Measurements from ENCODE around the genes DAB2IP, OR1J1 and OR1L8.

DNA sequence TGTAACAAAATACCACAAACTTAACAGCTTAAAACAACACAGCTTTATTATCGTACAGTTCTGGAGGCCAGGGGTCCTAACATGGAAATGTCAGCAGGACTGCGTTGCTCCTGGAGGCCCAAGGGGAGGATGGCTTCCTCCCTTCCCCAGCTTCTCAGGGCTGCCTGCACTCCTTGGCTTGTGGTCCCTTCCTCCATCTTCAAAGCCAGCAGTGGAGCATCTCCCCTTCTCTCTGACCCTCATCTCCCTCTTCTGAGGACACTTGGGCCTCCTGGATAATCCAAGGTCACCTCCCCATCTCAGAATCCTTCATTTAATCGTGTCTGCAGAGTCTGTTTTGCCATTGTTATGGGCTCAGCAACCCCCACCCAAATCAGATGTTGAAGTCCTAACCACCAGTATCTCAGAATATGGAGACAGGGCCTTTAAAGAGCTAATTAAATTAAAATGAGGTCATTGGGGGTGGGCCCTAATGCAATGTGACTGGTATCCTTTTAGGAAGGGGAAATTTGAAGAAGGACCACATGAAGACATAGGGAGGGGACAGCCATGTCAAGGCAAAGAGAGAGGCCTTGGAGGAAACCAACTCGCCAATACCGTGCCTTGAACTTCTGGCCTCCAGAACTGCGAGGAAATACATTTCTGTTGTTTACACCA, 9.0 kb downstream of the TRAF1 start:
- RRBS, result no CpG with 5 or more reads among the region's 6 CpGs

- RRBS, result 1% methylated on average over 29 of the region's 87 CpGs
Observed at GRCh38 chr9:120928137-120929247, 1.9 kb upstream of the TRAF1 start.

DNA sequence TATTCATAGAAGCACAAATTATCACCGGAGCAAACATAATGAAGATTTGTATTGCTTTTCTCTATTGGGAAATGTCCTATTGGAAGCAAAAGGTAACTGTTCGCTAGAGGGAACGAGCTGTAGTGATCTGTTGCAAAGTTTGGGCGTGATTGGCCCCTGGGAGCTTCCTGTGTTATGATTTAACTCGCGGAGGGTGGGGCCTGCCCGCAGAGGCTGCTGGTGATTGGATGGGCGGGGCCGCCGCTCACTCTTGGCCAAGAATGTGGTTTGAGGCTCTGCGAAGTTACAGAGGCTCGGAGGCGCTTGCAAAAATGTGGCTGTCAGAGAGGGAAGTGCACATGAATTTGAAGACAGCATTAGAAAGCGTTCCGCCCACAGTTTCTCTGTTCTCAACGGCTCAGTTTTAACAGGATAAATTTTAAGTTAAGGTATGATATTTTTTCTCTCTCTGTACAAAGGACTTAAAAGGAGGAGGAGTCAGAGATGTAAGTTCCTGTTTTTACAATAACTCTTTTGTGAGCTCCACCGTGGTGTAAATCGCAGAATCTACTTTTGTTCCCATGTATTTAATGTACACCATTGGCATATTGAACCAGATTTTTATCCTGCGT, 46.9 kb downstream of the CNTRL start:
- RRBS, result no CpG with 5 or more reads among the region's 19 CpGs

DNA sequence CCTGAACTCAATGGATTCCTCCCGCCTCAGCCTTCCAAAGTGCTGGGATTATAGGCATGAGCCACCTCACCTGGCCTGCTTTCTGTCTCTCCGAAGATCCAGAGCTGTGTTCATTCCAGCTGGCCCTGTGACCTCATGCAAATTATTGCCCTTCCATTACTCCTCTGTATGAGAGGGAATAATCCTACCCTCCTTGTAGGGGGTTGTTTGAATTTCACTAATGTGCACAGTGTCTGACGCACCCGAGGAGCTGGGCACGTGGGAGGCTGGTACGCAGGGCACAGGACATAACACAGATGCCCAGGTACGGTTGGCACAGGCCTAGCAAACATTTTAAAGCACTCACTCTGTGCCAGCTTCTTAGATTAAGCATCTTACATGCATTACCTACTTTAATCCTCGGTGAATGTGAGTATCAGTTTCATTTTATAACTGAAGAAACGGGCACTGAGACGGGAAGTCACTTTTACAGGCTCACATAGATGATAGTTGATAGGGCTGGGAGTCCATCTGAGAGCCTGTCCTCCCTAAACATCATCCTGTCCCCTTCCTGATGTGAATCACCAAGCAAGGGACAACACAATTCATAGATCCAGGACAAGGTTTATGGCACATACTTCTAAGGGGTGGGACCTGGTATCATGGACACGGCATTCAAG, 20.3 kb downstream of the GSN start:
- RRBS, result no CpG with 5 or more reads among the region's 11 CpGs

DNA sequence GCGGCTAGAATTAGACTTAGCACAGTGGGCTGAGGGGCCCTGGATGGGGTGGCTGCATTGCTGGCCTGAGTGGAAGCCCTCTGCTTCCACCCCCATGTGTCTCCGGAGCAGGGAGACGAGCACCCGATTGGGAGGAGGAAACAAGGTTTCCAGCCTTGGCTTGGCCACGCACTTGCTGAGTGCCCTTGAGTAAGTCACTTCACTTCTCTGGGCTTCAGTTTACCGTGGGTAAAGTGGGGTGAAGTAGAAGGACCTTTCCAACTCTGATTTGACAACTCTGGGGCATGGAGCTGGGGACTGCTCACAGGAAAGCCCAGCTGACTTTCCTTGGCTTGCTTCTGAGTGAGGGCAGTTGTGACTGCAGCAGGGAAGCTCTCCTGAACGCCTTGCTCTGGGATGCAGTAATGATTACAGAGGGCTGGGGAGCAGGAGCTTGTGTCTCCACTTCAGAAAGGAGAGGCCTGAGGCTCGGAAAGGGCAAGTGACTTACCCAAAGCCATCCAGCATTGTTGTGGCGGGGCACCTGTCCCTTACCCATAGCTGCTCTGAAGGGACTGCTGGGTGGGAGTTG, 41.1 kb downstream of the GSN start:
- RRBS, result no CpG with 5 or more reads among the region's 9 CpGs

DNA sequence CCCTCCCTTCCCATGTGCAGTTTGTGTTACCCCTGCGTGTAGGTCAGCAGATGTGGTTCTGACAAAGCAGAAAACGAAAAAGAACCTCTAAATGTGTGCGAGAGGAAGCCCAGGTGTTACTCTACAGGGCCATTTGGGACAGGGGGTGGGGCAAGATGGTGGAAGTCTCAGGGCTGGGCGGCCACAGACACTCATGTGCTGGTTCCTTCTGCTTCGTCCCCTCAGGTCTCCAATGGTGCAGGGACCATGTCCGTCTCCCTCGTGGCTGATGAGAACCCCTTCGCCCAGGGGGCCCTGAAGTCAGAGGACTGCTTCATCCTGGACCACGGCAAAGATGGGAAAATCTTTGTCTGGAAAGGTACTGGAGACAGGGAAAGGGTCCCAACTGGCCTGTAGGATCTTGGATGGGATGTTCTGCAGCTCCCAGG, 48.9 kb downstream of the GSN start:
- RRBS, result no CpG with 5 or more reads among the region's 9 CpGs

GRCh38 chr9:121398061-121398882, 28.2 kb upstream of the STOM start:
- RRBS, result no CpG with 5 or more reads among the region's 7 CpGs

DNA sequence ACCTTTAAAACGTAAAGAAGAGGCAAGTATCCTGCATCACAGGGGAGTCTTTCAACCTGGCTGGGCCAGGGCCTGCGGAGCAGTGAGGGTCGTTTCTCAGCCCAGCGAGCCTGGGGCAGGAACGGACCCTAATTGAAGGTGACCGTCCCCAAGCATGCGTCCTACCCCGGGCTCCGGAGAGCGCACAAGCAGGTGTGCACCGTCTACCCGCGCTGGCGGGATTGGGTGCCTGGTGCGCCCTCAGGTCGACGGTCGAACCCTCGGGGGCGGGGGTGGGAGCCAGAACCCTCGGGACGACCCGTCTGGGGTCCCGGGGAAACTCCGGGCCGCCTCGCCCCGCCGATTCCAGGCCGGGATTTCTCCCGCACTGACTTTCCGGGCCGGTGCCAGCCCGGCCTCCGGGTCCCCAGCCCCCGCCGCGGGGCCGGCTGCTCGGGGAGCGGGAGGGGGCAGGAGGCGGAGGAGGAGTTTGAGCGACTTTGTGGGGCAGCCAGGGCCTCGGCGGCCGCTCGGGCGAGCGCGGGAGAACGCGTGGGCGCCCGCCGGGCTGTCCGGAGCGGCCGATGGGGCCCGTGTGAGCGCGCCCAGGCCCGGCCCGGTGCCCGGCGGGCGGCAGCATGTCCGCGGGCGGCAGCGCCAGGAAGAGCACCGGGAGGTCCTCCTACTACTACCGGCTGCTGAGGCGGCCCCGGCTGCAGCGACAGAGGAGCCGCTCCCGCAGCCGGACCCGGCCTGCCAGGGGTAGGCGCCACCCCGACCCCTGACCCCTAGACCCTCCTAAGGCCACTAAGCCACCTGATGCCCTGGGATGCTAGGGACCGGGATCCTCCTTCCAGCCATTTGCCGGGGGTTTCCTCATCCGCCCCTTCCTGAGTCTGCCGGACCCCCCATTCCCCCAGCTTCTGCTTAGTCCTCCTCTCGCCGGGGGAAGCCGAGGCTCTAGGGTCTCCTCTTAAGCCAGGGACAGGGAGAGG, at the start of gene DAB2IP:
DAB2IP (plus strand) TSS at position 476 of the 974 bp plus-strand sequence.
- RRBS, result 23% methylated on average over 24 of the region's 88 CpGs

DNA sequence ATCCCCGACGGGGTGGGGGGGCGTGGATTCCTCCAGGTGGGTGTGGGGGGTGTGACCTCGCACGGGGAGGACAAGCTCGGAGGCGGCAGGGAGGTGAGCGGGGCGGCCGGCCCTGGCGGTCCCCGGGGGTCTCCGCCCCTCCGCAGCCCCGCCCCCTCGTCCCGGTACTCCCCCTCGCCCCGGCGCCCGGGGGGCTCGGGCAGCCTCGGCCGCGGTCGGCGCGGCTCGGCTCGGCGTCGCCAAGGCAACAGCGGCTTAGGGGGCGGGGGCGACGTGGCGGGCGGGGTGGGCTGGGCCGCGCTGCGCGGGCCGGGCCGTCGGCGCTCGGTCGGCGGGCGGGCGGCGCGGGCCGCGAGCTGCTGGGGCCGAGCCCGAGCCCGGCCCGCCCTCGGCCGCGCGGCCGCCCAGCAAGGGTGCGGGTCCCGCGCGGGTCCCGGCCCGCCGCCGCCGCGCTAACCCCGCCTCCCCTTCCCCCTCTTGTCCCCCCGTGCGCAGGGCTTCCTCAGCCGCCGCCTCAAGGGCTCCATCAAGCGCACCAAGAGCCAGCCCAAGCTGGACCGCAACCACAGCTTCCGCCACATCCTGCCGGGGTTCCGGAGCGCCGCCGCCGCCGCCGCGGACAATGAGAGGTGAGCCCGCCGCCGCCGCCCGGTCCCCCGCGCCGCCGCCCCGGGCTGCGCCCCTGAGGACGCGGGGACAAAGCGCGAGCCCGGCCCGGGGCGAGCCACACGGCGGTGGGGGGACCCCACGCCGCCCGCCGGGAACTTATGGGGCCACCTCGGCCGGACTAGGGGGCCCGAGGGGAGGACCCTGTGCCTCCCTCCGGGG, 47.6 kb downstream of the DAB2IP start:
- RRBS, result 3% methylated on average over 69 of the region's 119 CpGs

DNA sequence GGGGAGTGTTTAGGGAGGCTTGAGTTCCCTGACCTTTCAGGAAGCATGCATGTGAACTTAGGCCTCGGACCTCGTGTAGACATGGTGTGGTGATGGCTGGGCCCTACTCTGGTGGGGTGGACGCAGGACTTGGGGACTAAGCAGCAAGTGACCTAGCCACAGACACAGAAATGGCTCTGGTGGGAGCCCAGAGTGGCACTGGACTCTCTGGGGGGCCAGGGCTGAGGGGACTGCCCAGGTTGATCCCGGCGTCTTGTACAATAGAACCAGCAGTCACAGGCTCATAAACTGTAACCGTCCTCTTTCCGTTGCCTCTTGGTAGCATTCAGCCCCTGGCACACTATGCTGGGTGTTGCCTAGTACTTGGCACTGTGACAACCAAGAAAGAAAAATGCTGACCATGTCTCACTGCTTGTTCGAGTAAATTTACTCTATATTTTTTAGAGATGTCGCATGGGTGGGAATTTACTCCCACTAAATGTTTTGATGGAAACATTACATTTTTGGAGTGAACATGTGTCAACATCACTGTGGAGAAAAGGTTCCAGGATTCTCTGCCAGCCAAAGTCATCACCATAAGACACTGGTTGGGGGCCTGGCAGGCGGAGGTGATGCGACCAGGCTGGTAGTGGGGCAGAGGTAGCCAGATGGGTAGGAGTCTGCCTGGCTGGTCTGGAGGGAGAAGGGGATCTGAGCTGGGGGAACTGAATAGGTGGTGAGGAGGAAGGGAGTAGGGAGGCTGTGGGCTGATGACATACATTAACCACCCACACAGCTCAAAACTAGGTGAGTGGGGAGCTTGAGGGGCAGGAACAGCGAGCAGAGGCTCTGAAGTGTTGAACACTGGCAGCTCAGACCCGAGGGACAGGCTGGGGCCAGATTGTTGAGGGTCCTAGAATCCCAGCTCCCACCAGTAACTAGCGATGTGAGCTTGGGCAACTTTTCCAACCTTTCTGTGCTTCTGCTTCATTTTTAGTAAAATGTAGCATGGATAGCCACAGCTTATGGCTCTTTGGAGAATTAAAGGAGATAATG, 80.7 kb downstream of the DAB2IP start:
- RRBS, result no CpG with 5 or more reads among the region's 14 CpGs

DNA sequence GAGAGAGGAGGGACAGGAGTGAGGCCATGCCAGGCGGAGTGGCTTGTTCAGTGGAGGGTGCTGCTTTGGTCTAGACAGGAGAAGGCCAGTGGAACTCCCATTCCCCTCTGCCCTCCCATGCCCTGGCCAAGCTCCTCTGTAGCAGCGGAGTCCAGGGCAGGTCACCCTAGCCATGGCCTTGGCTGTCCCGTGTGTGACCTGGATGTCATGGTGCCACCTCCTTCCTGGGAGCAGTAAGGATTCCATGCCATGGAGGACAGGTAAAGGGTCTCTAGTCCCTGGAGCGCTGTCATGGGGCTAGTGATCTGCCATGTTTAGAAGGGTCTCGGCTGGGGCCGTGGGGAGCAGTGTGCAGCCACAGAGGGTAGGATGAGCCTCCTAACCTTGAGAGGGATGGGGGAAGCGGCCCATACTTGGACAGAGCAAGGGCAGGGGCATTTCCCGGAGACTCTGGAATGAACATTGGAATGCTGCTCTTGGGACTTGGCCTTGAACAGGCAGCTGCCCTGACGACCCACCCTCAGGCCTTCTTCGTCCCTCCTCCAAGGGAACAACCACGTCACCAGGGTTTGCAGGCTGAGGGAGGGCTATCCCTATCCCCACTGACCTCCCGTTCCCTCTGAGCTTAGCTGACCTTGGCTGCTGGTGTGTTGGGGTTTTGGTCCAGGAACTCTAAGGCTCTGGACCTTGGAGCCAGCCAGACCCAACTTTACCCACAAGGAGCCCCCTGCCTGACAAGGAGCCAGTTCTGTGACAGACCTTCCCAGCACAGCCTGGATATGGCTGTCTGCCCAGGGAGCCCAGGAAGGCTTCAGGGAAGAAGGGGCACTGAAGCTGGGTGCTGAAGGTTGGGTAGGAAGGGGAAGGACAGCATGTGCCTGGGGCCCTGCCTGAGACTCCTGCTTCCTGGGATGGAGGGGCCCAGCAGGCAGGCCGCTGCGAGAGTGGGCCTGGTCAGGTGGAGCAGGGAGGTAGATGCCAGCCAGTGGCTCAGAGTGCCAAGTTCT, 100.6 kb downstream of the DAB2IP start:
- RRBS, result no CpG with 5 or more reads among the region's 14 CpGs

GRCh38 chr9:121753762-121754595, 102.5 kb downstream of the DAB2IP start:
- RRBS, result no CpG with 5 or more reads among the region's 12 CpGs

DNA sequence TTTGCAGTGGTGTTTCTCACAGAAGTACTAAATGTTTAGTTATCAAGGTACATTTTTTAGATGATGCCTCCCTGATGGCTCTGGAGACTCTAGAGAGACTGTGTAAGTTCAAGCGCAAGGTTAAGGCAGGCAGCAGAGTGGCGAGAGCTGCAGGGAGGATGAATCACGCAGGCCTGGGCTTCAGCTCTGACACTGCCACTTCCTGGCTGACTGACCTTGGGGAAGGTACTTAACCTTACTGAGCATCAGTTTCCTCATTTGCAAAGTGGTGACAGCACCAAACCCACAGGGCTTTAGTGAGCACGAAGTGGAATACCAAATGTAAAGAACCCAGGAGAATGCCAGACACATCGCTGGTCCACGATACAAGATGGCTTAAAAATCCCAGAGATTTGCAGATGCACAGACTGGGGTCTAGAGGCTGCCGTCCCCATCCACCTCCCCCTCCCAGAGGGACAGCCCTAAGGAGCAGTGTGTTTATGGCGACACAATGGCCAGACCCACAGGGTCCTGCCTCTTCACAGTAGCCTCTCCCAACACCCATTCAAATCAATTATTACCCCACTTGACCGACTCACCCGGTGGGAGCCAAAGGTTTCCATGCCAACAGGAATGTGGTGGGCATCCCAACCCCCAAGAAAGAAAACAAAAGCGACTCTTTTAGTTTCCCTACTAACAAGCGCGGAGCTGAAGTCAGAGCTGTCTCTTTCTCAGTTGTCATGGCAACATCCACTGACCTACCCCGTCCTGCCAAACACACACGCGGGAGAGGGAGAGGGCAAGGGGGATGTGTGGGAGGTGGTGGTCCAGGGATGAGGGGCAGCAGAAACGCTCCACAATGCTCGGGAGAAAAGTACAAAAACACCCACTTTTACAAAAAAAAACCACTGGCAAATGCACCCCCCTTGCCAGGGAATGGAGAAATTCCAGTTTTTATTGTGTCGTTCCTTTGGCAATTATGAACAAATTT, 209.1 kb downstream of the TTLL11 start:
- RRBS, result no CpG with 5 or more reads among the region's 19 CpGs

DNA sequence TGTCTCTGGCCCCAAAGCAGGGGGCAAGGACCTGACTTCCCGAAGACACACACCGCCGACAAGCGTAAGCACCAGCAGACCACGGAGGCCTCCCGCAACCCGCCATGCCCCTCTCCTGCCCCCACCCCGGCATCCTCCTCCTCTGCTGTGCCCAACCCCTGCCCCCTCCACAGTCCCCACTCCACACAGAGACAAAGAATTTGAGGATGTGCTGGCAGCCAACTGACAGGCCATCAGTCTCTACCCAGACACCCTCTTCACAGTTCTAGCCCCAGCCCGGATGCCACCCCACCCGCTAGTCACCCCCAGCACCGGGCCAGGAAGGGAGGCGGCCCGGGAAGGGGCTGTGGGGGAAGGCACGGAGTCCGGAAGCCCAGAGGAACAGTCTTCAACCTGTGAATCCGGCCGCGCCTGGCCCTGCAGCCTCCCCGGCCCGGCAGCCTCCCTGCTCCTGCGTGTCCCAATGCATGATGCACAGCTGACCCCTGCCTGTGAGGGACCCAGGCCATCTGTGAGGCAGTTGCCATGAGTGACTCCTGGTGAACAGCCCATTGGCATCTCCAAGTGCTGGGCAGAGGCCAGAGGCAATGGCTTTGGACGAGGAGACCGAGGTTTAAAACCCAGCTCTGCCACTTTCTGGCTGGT, 31.2 kb downstream of the NDUFA8 start:
- RRBS, result 38% methylated on average over 4 of the region's 23 CpGs

- RRBS, result no CpG with 5 or more reads among the region's 13 CpGs
Observed at GRCh38 chr9:122263948-122264420, 656 bp downstream of the RBM18 start.

- RRBS, result no CpG with 5 or more reads among the region's 6 CpGs
Observed at GRCh38 chr9:122369601-122370167, 1.1 kb upstream of the PTGS1 start.

DNA sequence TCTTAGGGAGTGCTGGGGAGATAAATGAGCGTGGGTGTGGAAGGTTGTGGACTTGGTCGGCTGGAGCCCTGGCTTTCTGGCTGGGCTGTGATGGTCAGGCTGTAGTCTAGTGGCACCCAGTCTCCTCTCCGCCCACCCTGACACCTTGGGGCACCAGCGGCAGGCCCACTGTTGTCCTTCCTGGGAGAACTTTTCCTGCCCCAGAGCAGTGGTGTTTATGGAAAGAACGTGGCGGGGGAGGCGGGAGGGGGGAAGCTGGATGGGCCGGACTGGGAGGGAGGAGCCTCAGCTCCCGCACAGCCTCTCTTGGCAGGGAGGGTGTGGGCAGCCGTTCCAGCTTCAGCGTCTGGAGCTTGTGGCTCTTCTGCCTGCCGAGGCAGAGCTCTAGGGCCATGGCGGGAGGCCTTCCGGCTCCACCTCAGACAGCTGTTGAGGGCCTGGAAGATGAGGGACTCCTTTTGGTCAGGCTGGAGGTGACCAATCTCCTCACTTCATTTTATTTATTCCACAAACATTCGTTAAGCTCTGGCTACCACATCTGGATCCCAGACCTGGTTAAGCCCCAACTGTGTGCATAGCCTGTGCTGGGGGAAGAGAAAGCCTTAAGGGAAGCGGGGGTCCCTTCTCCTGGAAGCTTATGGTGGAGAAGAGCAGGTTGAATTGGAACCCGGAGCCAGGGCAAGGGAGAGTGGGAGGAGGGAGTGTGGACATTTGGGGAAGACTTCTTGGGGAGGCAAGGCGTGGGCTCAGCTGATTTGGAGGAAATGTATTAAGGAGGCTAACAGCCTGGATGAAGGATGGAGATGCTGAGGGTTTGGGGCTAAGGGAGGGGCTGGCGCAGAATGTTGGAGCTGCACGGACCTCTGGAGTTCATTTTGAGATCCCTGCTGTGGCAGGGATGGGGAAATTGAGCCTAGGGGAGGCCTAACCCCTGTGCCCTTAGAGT, 4.4 kb downstream of the PTGS1 start:
- RRBS, result no CpG with 5 or more reads among the region's 20 CpGs

GRCh38 chr9:122477807-122478318, at the start of gene OR1J1:
Gene OR1J1, minus strand, starts transcription at chr9:122477926.
- RRBS, result no CpG with 5 or more reads among the region's 7 CpGs

DNA sequence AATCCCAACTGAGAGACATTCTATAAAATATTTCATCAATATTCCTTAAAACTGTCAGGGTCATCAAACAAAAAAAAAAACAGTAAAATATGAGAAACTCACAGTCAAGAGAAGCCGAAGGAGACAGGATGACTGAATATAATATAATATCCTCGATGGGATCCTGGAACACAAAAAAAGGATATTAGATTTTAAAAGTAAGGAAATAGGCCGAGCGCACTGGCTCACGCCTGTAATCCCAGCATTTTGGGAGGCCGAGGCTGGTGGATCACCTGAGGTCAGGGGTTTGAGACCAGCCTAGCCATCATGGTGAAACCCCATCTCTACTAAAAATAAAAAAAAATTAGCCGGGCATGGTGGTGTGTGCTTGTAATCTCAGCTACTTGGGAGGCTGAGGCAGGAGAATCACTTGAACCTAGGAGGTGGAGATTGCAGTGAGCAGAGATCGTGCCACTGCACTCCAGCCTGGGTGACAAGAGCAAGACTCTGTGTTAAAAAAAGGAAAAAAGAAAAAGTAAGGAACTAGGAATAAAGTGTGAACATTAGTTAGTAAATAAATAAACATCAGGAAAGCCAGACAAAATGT, at the start of gene OR1L8:
OR1L8 (minus strand) TSS at position 166 of the 586 bp plus-strand sequence.
- RRBS, result no CpG with 5 or more reads among the region's 8 CpGs

- RRBS, result no CpG with 5 or more reads among the region's 7 CpGs
Observed at GRCh38 chr9:122908278-122909291, 3.4 kb upstream of the RC3H2 start.

All from CMK (cell line).